Helper T cell (primary cell): Measurements from ENCODE around the genes HEY2 and TRMT11.

GRCh38 chr6:120226720-120227189, 877.2 kb upstream of the MAN1A1 start:
- PRO-cap, 2 experiments: no peak in any of the 2 experiments

DNA sequence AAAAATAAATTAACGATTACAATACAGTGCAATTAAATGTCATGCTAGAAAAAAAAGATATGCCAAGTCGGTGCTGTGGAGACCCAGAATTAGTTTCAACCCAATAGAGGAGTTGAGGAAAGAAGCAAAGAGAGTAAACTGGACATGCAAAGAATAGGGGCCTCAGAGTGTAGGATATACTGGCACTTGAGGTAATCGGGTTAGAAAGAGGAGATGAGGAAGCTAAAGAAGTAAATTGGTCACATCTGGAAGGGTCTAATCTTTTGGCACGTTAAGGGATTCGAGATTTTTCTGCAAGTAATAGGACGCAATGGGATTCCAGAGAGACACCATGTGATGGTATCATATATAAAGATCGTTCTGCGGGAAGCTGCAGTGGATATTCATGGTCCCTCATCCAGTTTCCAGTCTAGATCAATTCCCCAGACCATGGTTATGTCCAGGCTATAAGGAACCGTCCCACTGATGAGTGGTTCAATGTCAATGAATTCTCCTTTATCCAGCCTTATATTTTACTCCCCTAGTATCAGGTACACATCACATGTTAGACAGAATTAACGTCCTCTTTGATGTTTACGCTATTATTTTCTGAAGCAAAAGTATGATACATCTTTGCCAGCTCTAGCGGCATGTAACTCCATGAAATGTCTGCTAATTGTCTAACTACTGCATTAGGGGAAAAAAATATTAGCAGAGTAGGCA, 986 bp upstream of the TBC1D32 start:
- PRO-cap, 2 experiments: no peak in any of the 2 experiments

GRCh38 chr6:121436926-121437308, 1.5 kb downstream of the GJA1 start:
- PRO-cap, 2 experiments: no peak in any of the 2 experiments

- PRO-cap, 2 experiments: no peak in any of the 2 experiments
These were observed 4.0 kb downstream of the GJA1 start for GRCh38 chr6:121439470-121439903.

DNA sequence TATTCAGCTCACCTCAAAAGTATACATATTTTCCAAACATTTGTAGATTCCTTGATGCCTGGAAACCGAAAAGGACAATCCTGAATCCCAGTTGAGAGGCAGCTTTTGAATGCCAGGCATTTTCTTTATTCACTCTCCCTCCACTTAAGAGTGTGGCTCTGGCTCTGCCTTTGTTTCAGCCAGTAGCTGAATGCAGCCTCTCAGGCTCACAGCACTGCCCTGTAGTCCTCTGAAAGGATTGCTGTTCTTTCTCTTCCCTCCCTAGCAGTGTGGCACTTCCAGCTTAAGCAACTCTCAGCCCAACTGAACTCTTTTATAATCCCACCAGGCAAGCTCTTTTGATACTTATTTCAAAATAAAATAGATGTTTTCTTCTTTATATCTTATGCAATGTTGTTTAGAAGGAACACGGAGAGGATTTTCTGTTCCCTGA, 415.6 kb downstream of the GJA1 start:
- PRO-cap, 2 experiments: no peak in any of the 2 experiments

- PRO-cap, 2 experiments: no peak in any of the 2 experiments
These were observed 41.8 kb upstream of the PKIB start for GRCh38 chr6:122568429-122568769.

DNA sequence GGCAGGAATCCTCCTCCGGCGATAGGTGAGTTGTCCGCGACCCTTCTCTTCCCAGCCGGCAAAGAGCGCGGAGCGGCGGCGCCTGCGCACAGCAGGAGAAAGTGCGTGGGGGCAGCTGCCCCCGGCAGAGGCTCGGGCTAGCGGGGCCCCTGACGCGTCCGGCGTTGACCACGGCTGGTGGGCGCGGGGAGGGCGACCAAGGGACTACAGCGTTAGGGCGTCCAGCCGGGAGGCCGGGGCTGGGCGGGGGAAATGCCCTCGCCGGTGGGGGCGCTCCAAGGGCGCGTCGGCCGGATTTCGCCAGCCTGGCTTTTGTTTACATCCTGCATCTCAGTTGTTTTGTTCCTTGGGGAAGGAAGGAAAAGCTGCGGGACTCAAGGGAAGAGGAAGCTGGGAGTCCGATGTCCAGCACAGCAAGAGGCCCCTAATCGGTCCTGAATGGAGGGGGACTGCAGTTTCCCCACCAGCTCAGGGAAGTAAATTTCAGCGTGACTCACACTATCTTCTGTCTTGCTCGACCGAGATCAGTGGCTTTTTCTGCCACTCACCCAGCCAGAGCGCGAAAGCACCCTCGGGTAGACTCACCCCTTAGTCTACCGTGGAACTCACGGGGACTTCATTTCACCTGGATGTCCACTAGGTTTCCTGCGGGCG, 503 bp downstream of the SMPDL3A start:
- PRO-cap, 2 experiments: no peak in any of the 2 experiments

GRCh38 chr6:123587566-123587765, 49.3 kb downstream of the TRDN start:
- PRO-cap, 2 experiments: no peak in any of the 2 experiments

- PRO-cap, 2 experiments: no peak in any of the 2 experiments
These were observed 50.7 kb upstream of the TPD52L1 start for GRCh38 chr6:125102691-125103397.

DNA sequence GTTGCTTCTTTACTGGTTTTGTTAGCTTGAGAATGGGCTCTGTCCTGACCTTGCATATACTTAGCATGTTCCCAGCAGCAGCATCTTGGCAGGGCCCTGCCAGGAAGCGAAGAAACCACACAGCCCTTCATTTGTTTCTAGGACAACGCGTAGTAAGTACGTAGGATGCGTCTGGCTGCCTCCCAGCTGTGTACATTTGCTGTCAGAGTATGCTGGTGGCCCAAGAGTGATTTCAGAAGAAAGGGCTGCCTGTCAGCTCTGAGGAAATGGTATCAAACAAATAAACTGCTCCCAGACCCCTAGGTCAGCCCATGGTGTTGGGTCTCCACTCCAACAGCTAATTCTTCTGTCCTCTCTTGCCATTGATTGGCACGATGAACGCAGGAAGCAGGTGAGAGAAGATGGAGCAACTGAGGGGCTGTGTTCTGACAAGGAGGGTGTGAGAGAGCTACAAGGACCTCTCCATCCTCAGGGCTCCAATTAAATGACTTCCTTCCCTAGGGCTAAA, 55.9 kb upstream of the HDDC2 start:
- PRO-cap, 2 experiments: no peak in any of the 2 experiments

DNA sequence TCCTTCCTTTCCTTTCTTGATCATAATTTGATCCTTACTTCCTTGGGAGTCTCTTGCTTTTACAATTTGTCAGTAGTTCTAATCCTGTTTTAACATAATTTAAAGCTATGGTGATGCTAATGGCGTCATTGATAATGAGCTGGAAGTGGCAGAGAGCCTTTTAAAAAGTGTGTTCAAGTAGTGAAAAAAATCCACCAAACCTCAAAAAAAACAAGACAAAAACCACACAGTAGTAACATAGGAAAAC, 128.7 kb upstream of the HDDC2 start:
- PRO-cap, 2 experiments: no peak in any of the 2 experiments

GRCh38 chr6:125444570-125445437, 143.0 kb upstream of the HDDC2 start:
- PRO-cap, 2 experiments: no peak in any of the 2 experiments

DNA sequence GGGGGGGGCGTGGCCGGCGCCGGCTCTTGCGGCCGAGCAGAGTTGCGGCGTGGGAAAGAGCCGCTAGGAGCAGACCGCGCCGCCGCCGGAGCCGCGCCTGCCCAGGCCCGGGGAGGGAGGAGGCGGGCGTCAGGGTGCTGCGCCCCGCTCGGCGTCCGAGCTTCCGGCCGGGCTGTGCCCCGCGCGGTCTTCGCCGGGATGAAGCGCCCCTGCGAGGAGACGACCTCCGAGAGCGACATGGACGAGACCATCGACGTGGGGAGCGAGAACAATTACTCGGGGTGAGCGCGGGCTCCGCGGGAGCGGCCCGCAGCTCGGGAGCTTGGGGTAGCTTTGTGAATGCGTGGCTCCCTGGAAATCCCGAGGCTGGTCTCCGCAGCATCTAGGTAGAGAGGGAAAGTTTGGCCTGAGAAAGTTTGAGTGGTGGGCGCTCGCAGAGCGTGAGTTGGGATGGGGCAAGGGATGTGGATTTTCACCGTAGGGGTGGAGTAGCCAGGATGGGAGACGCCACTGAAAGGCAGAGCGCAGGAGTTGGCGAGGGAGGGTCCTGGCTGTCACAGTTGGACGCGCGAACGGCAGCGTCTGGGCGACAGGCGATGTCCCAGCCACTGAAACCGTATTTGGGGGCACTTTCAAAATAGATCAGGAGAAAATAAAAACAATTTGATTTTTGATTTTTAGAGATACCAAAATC, at the start of gene HEY2:
Gene HEY2 (plus strand): TSS at position 54 of the 694 bp plus-strand sequence.
- PRO-cap, 2 experiments: peak in 2 of 2 experiments; most common plus-strand start position 55 of the sequence (in 1)

- PRO-cap, 2 experiments: no peak in any of the 2 experiments
These were observed 1.6 kb upstream of the NCOA7 start for GRCh38 chr6:125789184-125789577.

DNA sequence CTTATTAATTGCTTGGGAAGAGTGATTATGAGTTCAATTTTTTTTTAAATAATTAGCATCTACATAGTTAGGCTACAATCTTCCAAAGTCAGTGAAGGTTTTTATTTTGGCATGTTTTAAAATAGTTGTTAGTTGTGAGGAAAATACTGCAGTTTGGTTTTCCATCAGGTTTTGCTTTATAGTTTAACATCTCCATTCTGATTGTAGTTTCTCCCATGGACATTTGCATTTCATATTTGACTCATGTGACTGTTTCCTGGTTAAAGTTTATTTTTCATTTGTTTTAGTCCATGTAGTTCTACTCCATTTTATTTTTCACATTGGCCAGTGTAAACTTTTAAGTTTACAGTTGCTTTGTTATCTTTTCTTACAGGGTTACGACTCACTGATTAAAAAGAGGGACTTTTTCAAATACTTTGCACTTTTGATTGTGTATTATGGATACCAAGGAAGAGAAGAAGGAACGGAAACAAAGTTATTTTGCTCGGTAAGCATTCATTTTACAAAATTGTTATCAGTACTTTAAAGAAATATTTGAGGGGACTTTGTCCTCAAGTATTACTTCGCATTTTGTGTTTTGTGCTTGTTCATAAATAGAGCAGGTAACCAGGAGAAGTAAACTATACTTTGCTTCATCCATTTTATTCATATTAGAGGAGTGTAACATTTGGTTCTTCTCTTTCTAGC, 24.3 kb downstream of the NCOA7 start:
- PRO-cap, 2 experiments: no peak in any of the 2 experiments

DNA sequence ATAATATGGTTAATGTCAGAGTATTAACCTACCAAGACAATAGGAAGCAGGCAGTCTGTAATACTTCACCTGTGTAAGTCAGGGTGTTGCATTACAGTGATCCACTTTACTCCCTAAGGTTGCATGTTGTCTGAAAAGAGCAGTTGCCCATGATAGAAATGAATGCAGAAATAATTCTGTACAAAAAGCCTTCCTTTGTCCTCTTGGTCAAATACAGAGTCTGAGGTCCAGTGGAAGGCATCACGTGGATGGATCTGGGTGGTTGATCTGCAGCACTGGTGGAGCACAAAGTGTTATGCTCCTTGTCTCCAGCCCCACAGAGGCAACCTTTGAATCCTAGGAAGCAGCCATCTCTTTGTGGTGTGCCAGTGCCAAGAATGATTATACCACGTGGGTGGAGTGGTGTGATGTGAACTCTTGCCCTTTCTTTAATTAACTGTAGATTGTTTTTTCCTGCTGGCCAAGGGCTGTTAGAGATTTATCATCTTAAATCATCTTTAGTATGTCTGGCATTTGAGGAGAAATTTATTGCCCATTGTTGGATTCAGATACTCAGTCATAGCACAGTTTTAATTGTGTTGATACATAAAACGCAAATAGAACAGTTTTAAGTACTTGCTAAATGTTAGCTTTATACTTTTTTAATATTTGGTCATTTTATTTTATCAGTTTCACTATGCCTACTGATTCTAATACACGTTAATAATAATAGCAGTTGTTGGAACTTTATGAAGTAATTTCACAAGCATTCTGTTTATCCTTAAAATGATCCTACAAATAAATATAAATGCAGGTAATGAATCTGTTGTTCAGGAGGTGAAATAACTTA, 31.1 kb downstream of the NCOA7 start:
- PRO-cap, 2 experiments: no peak in any of the 2 experiments

DNA sequence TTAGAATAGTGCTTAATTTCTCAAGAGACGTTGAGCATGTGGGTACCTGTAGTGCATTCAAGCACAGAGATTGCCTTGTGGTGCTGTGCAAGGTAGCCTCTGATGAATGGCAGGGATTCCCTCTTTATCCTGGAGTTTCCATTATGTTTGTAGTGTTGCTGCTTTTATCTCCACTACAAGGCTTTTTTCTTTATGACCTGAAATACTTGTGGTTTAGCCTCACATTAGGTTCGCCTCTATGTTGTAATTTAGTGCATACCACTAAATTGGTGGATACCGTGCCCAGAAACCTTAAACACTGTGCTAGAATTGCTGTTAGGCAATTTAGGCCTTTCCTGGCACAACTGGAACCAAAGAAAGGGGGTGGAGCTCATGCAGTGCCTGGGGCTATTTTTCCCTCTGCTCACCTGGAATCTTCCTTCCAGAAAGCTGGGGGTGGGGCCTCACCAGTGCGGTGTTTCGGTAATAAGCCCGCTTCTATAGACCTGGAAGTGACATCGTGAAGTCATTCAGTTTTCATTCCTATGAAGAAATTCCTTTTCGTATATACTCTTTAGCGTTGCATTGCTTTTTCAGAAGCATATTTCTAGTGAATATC, 76.8 kb downstream of the NCOA7 start:
- PRO-cap, 2 experiments: no peak in any of the 2 experiments

DNA sequence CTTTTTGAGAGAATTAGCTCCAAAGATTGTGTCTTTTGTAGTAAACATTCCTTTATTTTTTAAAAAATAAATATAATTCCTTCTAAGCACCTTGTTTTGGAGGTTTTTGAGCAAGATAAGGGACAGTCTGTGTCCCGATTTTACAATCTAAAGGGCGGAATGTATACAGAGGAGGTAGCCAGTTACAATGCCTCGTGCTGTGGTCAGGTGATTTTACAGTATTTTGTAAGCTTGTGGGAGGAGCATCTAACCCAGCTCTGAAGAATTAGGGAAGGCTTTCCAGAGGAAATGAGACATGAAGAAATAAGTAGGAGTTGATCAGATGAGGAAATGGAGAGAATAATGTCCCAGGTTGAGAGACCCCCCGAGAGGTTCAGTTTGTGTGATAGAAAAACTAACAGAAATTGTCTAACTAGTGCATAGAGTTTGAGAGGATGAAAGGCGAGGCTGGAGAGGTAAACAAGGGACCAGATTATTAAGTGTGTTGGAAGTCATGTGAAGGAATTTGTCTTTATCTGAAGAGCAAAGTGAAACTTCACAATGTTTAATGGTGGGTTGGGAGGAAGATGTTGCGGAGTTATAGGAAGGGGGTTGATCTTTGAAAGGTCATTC, 1.4 kb downstream of the HINT3 start:
- PRO-cap, 2 experiments: no peak in any of the 2 experiments

- PRO-cap, 2 experiments: peak in 2 of 2 experiments; most common plus-strand start chr6:125986550 (in 1); most common minus-strand start chr6:125986477 (in 1)
These were observed at the start of gene TRMT11 for GRCh38 chr6:125986044-125987021. TRMT11 (plus strand) TSS chr6:125986540.

GRCh38 chr6:125987022-125987482, 712 bp downstream of the TRMT11 start:
- PRO-cap, 2 experiments: peak in 2 of 2 experiments; most common plus-strand start chr6:125987188 (in 2); most common minus-strand start chr6:125987184 (in 2)